H9 (cell line): ENCODE results near the genes TPI1 and ACSM4.

GRCh38 chr12:6554851-6555205, 1.0 kb downstream of the IFFO1 start:
- PRO-cap = no peak

- PRO-cap = no peak
These were observed 10.4 kb upstream of the NOP2 start for GRCh38 chr12:6578398-6579052.

- PRO-cap = no peak
These were observed 19.4 kb upstream of the NOP2 start for GRCh38 chr12:6587270-6588168.

- PRO-cap = no peak
These were observed 14.3 kb downstream of the CHD4 start for GRCh38 chr12:6592806-6593316.

- PRO-cap = no peak
These were observed 12.8 kb downstream of the CHD4 start for GRCh38 chr12:6594364-6594894.

GRCh38 chr12:6595150-6595606, 12.0 kb downstream of the CHD4 start:
- PRO-cap = no peak

- PRO-cap = unidirectional peak, plus-strand start at chr12:6605971; bidirectional peak, plus-strand start at chr12:6606044, minus-strand start at chr12:6606029
These were observed 1.5 kb downstream of the CHD4 start for GRCh38 chr12:6605617-6606097.

GRCh38 chr12:6786439-6787337, 2.6 kb upstream of the CD4 start:
- PRO-cap = no peak

DNA sequence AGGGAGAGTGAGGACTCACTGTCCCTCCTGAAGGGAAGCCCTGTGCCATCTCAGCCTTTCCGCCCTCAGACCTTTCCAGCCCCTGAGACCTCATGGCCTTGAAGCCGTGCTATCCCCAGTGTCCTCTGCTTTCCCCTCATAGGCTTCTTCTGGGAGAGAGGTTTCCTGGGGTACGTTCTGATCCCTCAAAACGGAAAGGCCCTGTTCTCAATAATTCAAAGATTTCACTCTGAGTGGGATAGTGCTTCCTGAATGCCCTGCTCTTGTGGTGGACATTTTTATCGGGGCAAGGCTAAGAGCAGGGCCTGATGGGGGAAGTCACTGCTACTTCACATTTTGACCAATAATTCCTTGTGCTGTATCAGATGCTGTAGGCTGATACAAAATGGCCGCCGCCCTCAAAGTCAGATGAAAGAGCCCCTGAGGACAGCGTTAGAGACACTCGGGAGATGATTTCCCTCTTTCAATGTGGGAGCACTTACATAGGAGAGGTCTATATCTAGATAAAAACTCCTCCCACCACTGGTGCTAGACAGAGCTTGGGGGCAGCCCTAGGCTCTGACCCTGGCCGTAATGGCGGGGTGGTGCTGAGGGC, 1.4 kb downstream of the CD4 start:
- PRO-cap = no peak

DNA sequence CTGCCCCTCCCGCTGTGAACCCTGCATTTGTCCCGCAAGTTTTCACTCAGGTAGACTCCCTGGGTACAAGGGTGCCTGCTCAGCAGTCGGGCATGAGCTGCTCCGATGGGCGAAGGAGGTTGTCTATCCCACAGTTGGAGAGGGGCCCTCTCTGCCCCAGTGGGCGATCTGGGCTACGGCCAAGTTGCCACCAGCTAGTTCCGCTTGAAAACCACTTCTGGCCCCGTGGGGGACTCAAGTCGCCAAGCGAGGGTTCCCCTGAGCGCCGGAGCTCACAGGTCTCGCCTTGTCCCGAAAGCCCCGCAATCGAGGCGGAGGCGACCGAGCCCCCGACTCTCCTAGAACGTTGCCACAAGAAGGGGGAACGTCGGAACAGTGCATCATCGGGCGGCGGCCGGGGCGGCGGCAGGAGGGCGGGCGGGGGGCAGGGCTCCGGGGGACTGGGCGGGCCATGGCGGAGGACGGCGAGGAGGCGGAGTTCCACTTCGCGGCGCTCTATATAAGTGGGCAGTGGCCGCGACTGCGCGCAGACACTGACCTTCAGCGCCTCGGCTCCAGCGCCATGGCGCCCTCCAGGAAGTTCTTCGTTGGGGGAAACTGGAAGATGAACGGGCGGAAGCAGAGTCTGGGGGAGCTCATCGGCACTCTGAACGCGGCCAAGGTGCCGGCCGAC, at the start of gene TPI1:
Gene TPI1 (plus strand): TSS at position 527 of the 673 bp plus-strand sequence.
- PRO-cap = bidirectional peak, plus-strand start at position 527 of the sequence, minus-strand start at position 353 of the sequence

DNA sequence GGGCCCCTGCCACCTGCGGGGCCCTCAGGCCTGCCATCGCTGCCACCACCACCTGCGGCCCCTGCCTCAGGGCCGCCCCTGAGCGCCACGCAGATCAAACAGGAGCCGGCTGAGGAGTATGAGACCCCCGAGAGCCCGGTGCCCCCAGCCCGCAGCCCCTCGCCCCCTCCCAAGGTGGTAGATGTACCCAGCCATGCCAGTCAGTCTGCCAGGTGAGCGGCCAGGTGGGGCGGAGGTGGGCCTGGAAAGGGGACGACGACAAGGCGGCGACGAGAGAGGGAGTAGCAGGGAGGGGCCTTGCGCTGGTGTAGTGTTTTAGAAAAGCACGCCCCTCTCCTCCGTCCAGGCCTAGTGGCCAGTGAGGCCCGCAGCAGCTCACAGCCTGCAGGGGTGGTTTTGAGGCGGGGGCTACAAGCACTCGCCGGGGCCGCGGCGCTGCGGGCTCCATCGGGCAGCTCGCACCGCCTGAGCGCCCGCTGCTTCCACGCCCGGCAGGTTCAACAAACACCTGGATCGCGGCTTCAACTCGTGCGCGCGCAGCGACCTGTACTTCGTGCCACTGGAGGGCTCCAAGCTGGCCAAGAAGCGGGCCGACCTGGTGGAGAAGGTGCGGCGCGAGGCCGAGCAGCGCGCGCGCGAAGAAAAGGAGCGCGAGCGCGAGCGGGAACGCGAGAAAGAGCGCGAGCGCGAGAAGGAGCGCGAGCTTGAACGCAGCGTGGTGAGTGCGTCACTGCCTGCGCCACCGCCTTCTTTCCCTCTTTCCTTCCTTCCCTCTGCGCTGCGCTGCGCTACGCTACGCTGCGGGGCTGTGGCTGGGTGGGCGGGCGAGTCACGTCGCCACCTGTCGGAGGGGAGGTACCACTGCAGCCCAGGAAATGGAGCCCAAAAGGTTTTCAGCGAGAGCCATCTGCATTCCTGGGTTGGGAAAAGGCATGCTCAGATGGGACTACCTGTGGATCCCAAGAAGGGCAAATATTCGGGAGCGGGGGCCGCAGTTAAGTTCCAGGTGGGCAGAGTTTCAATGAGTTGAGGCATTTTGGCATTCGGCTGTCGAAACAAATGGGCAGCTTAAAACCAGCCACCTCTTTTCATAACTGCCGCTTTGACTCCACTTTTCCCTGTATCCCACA, 6.1 kb upstream of the C12orf57 start:
- PRO-cap = bidirectional peak, plus-strand start at position 252 of the sequence, minus-strand start at position 283 of the sequence; bidirectional peak, plus-strand start at position 378 of the sequence, minus-strand start at position 360 of the sequence; bidirectional peak, plus-strand start at position 494 of the sequence, minus-strand start at position 517 of the sequence; bidirectional peak, plus-strand start at position 912 of the sequence, minus-strand start at position 761 of the sequence

GRCh38 chr12:7013719-7014432, 4.4 kb downstream of the LPCAT3 start:
- PRO-cap = no peak

DNA sequence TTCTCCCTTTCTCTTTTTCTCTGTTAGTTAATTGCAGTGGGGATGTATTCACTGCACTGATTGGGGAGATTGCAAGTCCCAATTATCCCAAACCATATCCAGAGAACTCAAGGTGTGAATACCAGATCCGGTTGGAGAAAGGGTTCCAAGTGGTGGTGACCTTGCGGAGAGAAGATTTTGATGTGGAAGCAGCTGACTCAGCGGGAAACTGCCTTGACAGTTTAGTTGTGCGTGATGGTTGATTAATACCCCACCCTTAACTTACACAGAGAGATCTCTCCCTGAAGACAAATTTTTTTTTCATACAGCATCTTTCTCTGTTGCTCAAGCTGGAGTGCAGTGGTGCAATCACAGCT, 4.5 kb downstream of the C1S start:
- PRO-cap = no peak

DNA sequence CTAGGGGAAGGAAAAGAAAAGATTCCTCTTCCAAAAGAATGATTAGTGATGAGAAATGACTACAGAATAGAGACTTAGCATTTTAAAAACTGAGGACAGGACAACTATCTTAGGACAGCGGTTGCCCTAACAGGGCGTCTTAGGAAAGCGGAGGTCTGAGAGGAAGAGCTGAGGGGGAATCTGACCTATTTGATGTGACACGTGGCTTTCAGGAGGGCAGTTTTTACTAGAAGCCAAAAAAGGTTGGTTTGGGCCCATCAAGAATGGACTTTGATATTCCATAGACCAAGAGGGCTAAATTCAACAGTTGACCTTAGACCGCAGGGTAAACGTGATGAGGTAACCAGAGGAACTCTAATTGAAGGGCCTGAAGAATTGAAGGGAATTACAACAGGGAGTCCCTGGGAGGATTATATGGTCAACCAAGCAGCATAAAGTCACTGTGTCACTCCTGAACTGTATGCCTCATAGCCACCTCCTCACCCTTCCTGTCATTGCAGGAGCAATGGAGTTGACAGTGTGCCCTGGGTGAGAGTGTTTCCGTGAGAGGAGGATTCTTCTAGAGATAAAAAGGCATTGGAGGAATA, 11.5 kb downstream of the C1S start:
- PRO-cap = no peak

DNA sequence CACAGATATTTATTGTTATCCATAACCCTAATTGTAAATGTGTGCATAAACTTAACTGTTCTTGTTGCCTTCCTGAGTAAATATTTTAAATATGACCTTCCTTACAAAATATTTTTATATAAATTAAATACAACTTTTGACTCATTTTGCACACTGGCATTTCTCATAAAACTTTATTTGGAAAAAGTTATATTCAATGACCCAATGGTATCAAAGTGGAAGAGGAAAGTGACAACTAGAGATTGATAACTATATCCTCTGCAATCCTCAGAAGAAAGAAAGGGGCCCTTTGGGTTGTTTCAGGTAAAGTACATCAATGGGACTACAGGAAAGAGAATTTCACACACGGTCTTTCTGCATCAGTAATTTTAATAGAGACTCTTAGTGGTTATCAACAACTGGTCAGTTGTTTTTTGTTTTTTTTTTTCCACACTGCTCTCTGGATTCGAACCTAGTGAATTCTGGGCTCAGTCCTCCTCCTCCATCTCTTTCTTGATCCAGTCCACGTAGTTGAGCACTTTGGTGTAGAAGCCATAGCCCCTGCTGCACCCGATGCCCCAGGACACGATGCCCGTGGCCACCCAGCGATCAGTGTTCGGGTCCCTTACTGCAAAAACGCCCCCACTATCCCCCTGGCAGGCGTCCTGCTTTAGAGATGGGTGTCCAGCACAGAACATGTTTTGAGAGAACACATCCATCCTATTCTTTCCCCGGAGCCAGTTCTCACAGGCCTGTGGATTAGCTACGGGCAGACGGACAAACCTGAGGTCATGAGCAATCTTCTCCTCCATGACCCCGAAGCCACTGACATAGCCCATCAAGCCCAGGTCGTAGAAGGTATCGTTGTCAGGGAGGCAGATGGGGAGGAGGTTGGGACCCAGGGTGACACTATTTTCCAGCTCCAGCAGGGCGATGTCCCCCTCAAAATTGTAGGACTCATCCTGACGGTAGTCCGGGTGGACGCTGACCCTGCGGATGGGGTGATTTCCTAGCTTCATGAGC, 11.9 kb downstream of the C1R start:
- PRO-cap = no peak

DNA sequence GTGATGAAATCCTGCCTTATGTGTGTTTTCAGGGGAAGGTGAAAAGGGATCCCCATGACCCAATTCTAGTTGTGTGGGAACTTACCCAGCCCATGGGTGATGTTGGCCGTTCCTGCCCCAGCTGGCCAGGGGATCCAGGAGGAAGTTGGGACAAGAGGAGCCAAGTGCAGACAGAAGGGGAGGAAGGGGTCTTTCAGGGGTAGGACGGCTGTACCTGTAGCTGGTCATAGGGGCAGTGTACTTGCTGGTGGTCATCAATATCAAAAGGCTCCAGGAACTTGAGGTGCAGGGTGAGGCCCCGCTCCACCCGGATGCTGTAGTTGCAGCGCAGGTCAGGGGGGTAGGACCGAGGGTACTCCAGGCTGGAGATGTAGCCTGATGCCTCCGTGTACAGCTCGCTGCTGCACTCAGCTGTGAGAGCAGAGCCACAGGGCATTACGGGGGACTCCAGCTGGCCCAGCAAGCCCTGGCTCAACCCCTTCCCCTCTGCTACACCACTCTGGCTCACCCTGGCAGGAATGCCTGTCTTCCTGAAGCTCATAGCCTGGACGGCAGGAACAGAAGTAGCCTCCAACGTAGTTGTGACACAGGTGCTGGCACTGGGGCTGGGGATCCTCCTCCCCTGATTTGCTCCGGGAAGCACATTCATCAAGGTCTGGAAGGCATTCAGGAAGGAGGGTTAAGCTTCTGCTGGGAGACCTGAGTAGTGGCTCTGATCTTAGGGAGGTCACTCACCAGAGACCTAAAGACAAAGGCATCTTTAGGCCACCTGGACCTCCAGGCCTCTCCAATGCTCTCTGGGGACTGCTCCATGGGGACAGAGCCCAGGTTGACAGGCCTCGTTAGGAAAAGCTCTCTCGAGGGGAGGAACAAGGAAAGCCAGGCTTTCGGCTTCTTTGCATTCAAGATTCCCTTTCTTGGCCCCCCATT, 2.9 kb downstream of the C1R start:
- PRO-cap = no peak

DNA sequence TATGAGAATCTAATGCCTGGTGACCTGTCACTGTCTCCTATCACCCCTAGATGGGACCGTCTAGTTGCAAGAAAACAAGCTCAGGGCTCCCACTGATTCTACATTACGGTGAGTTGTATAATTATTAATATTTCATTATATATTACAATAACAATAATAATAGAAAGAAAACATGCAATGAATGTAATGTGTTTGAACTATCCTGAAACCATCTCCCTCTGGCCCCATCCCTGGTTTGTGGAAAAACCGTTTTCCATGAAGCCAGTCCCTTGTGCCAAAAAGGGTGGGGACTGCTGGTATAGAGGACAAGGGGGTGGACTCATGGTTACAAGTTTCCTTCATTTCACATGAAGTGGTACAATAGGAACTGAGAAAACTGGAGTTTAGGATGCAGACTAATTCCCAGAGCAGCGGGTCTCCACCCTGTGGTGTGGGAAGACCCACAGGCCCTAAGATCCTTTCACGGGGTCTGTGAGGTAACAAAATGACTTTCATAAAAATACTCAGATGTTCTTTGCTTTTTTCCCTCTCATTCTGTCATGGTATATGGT, 3.0 kb upstream of the C1RL start:
- PRO-cap = no peak

GRCh38 chr12:7131649-7132121, 1.5 kb downstream of the CLSTN3 start:
- PRO-cap = no peak

DNA sequence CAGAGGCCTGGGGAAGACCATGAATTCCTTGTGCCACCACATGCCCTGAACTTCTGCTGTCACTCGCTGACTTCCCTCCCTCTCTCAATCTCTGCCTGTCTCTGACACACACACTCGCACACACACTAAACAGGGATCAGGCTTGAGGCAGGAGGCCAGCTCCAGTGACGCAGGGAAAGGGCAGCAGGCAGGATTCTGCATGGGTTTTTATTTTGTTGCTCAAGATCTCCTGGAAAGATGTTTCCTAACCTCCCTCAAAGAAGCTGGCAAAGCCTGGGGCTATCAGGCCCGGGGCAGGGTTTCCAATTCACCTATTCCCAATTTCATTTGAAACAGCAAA, 27.7 kb upstream of the PEX5 start:
- PRO-cap = no peak

DNA sequence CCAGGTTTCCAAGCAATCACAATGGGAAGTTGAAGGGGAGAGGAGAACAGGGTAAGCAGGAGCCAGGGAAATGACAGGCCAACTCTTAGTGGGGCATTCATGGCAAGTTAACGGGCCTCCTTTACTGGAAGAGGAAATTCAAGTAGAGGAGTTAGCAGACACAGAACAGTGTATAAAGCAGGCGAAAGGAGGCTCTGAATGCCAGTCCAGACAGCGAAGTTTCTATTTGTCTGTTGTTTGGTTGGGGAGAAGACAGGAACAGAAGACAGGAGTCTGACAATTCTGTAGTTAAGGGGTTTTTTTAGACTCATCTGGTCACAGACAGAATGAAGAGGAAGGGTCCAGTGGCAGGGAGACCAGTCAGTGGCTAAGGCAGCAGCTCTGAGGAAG, at the start of gene ACSM4:
Gene ACSM4 (plus strand): TSS at position 298 of the 390 bp plus-strand sequence.
- PRO-cap = no peak